ENCODE measurements around the gene ACVR1.

DNA sequence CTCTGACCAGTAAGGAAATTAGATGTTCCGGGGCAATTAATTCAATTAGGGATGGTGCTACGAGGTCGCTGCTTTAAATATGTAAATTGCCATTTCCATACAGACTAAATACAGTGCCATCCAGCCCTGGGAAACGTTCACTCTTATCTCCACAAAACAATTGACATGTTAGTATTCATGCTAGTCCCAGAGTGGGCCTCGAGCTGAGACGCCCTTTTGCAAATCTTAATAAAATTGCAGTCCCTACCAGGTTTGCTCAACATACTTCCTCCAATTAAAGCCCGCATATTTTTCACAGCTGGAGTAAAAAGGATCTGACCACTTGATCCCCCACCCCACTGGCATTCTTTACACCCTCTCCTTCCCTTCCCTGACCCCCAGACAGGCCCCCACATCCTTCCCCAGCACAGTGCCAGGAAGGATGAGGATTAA, 5.5 kb downstream of the NR4A2 start:
- PRO-cap: no peak
- RAMPAGE, long total RNA, 4 experiments: no peak in any of the 4 experiments

GRCh38 chr2:156455242-156455741, 19.1 kb downstream of the GPD2 start:
- PRO-cap: no peak
- RAMPAGE, long total RNA, 4 experiments: no peak in any of the 4 experiments

DNA sequence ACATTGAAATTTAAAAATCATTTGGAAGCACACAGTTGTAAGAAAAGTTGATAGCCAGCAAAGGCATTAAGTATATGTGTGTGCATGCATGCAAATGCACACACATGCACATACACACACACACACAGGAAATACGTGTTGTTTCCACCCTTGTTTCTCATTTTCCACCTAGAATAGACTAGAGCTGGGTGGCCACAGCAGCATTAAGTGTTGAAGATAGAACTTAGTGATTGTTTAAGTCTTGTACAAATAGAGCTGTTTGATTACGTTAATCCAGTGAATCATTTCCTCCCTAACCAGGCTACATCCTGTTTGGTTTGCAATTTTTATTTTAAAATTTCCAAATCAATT, 74.8 kb upstream of the GALNT5 start:
- PRO-cap: no peak
- RAMPAGE, long total RNA, 4 experiments: no peak in any of the 4 experiments

GRCh38 chr2:157246127-157246827, 11.2 kb upstream of the GALNT5 start:
- PRO-cap: no peak
- RAMPAGE, long total RNA, 4 experiments: no peak in any of the 4 experiments

DNA sequence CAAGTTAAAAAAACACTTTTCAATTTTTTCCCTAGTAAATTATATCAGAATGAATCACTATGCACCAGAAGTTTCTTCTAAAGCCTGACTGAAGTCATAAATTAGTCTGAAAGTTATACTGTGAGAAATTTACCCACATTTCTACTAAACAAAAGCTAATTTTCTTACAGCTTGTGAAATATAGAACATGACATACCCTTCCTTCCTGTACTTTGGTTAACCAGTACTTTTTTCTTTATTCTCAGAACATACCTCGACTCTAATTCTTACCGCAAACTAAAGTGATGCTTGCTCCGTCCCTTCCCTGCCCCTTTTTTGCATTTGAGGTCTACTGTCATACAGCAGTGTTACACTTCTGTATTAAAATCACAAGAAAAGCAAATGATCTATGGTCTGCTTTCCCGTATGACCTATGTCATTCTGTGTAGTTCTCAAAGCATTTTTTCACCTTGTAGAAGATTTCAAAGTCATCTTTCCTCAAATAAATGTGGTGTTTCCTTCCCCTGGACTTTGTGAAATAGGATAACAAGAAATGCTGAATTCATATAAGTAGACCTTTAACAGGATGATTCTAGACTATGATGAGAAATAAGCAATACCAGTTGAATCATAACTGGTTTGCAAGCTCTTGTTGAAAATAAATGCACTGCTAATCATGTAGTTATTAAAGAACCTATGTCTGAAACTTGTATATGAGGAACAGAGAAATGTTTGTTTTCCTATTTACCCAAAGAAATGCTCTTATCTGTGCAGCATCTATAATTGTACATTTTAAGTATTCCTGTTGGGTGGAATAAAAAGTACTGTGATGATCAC, 30.4 kb downstream of the CYTIP start:
- PRO-cap: no peak
- RAMPAGE, long total RNA, 4 experiments: no peak in any of the 4 experiments

DNA sequence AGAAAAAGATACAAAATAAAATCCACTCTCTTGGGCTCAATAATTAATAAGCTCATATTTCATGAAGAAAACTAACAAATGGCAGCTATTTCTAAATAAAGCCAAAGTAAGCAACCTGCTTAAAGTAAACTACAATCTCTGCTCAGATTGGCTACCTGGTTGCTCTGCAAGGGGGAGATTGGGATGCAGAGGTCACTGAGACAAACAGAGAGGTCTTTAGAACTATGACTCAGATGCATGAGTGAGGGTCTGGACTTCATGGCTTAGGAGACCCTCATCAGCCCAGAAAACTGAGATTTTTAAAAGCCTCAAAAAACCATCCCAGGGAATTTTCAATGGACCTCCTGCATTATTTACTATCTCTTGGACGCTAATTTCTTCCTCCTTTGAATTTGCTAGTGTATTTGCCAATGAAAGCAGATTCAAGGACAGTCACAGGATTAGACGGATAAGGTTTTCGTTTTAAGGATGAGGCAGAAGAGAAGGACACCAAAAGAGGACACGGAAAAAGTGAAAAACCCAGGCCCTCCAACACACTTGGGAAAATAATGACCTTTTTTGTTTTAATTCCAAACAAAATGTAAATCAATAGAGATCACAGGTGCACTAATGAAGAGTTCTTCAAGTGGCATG, 17.3 kb downstream of the CYTIP start:
- PRO-cap: no peak
- RAMPAGE, long total RNA, 4 experiments: no peak in any of the 4 experiments

GRCh38 chr2:157433821-157434286, 10.0 kb downstream of the CYTIP start:
- PRO-cap: no peak
- RAMPAGE, long total RNA, 4 experiments: no peak in any of the 4 experiments

- PRO-cap: no peak
- RAMPAGE, long total RNA, 4 experiments: no peak in any of the 4 experiments
Observed at GRCh38 chr2:157514946-157515265, 71.0 kb upstream of the CYTIP start.

- PRO-cap: no peak
- RAMPAGE, long total RNA, 4 experiments: no peak in any of the 4 experiments
Observed at GRCh38 chr2:157875332-157875575, 876 bp downstream of the ACVR1 start.

GRCh38 chr2:157875576-157876498, at the start of gene ACVR1:
Gene ACVR1, minus strand, starts transcription at chr2:157876330.
- PRO-cap: unidirectional peak, minus-strand start at chr2:157876104; bidirectional peak, plus-strand start at chr2:157876456, minus-strand start at chr2:157876403
- RAMPAGE, long total RNA, 4 experiments: no peak in any of the 4 experiments

DNA sequence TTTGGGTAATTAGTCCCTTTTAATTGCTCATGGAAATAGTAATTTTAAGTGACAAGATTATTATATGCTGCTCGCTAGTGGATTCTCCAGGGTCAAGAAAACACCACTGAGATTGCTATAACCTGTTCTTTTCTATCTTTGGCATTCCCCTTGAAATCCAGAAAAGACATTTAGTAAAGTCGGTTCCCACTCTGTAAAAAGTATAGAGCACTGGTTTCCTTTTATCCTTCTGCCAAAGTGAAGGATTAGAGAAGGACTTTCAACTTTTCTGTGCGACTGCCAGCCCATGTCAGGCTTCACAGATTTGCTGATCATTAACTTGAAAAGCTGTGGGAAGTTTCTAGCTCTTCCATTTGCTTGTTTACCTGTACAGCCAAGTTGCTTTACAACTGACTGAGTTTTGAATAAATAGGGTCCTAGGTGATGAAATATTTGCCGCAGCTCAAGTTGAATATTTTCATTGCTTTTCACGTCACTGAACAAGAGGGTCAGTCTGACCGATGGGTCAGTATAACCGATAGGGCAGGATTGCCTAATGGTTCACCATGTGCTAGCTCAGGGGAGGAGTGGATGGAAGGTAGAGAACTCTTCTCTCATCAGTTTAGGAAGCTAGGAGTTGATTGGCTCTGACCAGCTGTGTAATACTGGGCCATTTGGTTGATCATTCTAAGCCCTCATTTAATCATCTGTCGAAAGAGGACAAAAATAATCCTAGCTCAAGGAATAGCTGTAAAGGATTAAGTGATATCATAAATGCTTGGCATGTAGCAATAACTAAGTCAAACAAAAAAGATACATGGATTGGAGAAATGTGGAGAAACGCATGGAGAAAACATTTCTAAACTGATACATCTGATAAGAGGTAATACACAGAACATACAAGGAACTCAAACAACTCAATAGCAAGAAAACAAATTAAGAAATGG, 30.4 kb downstream of the UPP2 start:
- PRO-cap: no peak
- RAMPAGE, long total RNA, 4 experiments: no peak in any of the 4 experiments

- PRO-cap: no peak
- RAMPAGE, long total RNA, 4 experiments: no peak in any of the 4 experiments
Observed at GRCh38 chr2:158667126-158667600, 128.0 kb upstream of the DAPL1 start.

GRCh38 chr2:159188502-159188999, 98.0 kb downstream of the WDSUB1 start:
- PRO-cap: no peak
- RAMPAGE, long total RNA, 4 experiments: no peak in any of the 4 experiments

DNA sequence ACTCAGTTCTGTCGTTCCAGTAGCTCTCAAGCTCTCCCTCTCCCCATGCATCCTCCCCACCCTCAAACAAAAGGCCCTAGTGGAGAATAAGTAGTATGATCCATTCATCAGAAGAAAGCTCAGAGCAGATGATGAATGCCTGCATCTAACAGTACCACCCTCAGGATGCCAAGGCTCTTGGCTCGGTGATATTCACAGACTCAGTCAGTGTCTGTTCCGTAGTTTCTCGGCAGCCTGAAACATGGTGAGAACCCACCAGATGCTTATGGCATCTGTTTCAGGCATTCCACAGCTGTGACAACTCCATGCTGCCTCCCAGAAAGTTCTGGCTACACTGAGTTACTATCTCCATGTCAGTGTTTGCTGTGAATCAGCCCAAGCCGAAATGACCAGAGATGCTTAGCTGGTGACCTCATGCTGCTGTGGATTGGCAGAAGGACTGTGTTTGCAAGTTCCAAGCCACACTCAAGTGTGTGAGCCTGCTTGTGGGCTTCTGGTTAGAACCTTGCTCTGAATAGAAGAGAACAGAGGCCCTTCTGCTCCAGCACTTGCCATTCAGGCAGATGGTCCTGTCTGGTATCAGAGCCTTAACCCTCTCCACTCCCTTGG, 83.9 kb downstream of the WDSUB1 start:
- PRO-cap: unidirectional peak, minus-strand start at position 236 of the sequence; unidirectional peak, minus-strand start at position 327 of the sequence
- RAMPAGE, long total RNA, 4 experiments: no peak in any of the 4 experiments

- PRO-cap: no peak
- RAMPAGE, long total RNA, 4 experiments: no peak in any of the 4 experiments
Observed at GRCh38 chr2:159210016-159210274, 76.6 kb downstream of the WDSUB1 start.

DNA sequence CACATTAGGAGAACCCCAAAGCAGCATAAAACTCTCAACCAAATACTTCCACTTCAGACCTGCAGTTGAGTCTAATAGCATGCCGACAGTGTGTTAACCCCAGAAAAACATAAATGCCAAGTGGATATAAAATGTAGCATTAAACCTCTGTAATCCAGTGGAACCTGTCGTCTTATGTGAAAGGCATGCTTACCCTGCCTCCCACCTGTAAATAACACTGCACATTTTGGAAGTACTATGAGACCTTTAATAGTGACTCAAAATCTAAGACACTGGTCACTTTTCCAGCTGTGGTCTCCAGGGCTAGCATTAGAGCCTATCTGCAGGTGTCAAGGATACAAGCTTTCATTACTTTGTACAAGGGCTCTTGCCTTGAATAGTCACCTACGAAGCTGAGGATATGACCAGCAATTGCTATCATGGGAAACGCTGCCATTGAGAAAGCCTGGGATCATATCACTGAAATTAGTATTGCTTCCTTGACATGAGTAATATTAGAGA, 79.7 kb upstream of the WDSUB1 start:
- PRO-cap: no peak
- RAMPAGE, long total RNA, 4 experiments: no peak in any of the 4 experiments

GRCh38 chr2:159372932-159373415, 86.5 kb upstream of the WDSUB1 start:
- PRO-cap: no peak
- RAMPAGE, long total RNA, 4 experiments: no peak in any of the 4 experiments

DNA sequence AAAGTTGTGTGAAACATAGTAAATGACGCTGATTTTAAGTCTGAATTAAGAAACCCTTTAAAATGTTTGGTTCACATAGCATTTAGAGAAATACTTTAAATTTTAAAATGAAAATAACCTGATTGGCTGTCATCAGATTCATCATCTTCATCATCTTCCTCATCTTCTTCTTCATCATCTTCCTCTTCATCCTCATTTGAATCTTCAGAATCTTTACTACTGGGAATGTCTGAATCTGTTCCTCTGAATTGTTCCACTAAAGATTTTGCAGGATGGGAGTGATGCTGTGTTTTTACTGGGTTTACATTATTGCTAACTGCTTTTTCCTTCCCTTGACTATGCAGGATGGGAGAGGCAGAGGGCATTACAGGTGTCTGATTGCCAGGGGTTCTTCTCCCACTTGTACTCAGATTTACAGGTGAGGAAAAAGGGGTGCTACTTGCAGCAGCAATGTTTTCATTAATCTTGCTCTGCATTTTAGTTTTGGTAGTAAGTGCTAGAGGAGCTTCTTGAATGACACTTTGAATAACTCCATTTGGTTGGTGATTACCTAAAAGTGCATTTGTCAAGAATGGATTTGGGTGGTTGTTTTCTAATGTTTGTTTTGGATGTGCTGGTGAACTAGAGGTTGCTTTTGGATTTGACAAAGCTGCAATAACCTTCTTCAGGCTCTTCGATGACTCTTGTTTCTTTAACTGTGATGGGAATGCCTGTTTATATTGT, 146.3 kb upstream of the WDSUB1 start:
- PRO-cap: no peak
- RAMPAGE, long total RNA, 4 experiments: no peak in any of the 4 experiments

DNA sequence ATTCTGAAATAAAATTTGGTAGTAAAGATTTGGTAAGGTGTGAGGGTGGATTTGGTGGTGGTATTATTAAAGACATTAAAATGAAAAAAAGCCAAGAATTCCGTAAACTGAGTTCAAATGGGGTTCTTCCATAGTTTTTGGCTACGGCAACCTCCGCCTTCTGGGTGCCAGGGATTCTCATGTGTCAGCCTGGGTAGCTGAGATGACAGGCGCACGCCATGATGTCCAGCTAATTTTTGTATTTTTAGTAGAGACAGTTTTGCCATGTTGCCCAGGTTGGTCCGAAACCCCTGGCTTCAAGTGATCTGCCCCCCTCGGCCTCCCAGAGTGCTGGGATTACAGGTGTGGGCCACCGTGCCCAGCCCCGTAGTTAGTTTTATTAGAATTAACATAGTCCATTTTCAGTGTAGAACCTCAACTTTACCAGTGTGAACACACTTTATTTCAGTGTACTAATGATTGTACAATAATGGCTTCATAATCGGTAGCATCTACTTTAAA, 25.0 kb downstream of the CD302 start:
- PRO-cap: no peak
- RAMPAGE, long total RNA, 4 experiments: no peak in any of the 4 experiments

DNA sequence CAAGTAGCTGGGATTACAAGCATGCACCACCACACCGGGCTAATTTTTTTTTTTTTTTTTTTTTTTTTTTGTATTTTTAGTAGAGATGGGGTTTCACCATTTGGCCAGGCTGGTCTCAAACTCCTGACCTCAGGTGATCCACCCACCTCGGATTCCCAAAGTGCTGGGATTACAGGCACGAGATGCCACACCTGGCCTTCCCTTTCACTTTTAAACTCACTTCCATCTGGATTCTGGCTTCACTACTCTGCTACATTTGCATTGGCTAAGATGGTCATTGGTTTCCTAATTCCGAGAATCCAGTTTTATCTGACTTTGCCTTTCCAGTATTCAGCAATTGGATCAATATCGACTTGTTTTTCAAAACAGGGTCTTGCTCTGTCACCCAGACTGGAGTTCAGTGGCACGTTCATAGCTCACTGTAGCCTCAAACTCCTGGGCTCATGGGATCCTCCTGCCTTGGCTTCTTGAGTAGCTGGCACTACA, 4.6 kb upstream of the CD302 start:
- PRO-cap: no peak
- RAMPAGE, long total RNA, 4 experiments: no peak in any of the 4 experiments